ENCODE measurements around the gene ACTL6A.

DNA sequence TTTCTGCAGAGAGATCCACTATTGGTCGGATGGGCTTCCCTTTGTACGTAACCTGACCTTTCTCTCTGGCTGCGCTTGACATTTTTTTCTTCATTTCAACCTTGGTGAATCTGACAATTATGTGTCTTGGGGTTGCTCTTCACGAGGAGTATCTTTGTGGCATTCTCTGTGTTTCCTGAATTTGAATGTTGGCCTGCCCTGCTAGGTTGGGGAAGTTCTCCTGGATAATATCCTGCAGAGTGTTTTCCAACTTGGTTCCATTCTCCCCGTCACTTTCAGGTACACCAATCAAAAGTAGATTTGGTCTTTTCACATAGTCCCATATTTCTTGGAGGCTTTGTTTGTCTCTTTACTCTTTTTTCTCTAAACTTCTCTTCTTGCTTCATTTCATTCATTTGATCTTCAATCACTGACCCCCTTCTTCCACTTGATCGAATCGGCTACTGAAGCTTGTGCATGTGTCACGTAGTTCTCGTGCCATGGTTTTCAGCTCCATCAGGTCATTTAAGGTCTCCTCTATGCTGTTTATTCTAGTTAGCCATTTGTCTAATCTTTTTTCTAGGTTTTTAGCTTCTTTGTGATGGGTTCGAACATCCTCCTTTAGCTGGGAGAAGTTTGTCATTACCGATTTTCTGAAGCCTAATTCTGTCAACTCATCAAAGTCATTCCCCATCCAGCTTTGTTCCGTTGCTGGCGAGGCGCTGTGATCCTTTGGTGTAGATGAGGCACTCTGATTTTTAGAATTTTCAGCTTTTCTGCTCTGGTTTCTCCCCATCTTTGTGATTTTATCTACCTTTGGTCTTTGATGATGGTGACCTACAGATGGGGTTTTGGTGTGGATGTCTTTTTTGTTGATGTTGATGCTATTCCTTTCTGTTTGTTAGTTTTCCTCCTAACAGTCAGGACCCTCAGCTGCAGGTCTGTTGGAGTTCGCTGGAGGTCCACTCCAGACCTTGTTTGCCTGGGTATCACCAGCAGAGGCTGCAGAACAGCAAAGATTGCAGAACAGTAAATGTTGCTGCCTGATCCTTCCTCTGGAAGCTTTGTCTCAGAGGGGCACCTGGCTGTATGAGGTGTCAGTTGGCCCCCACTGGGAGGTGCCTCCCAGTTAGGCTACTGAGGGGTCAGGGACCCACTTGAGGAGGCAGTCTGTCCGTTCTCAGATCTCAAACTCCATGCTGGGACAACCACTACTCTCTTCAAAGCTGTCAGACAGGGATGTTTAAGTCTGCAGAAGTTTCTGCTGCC lies 46.1 kb downstream of the NCEH1 start:
- PRO-cap, result no peak
- RAMPAGE, long total RNA, 4 experiments, result no peak in any of the 4 experiments

DNA sequence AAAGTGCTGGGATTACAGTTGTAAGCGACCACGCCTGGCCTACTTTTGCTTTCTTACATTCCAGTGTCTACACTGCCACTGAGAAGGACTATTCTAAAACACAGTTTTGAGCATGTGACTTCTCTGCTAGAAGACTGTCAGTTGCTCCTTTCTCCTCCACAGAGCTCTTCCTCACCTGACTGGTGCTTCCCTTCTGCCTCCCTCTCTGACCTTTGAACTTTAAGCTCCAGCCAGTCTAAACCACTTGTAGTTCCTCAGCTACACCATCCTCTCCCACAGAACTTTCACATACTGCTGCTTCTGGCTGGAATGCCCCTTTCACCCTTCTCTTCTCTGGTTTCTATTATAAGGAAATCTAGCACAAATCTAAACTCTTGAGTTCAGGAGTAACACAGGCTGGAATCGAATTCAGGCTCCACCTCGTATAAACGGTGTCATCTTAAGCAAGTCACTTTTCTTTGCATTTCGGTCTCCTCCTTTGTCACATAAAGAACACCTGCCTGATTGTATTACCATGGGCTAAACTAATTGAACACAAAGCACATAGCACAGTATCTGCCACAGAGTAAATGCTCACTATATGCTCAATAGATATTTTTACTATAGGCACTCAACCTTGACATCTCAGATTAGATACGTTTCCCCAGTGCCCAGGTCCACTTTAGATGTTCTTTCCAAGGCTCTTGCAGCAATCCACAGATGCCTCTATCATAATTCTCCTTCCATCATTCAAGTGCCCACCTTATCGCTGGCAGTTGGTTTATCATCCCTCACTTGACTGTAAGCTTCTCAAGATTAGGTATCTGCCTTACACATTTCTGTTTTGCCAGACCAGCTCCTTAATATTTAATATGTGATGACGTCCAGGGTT lies 8.9 kb downstream of the NCEH1 start:
- PRO-cap, result no peak
- RAMPAGE, long total RNA, 4 experiments, result no peak in any of the 4 experiments

GRCh38 chr3:172796103-172796794 lies 45.7 kb downstream of the ECT2 start:
- PRO-cap, result no peak
- RAMPAGE, long total RNA, 4 experiments, result no peak in any of the 4 experiments

- PRO-cap, result no peak
- RAMPAGE, long total RNA, 4 experiments, result start-site peak on the plus strand in 1 of 4 experiments, at chr3:174858201-174858495 at its widest, 7 reads per replicate
These were observed 908 bp upstream of the NAALADL2 start for GRCh38 chr3:174858131-174858720.

GRCh38 chr3:174925592-174926370 lies 66.6 kb downstream of the NAALADL2 start:
- PRO-cap, result no peak
- RAMPAGE, long total RNA, 4 experiments, result no peak in any of the 4 experiments

DNA sequence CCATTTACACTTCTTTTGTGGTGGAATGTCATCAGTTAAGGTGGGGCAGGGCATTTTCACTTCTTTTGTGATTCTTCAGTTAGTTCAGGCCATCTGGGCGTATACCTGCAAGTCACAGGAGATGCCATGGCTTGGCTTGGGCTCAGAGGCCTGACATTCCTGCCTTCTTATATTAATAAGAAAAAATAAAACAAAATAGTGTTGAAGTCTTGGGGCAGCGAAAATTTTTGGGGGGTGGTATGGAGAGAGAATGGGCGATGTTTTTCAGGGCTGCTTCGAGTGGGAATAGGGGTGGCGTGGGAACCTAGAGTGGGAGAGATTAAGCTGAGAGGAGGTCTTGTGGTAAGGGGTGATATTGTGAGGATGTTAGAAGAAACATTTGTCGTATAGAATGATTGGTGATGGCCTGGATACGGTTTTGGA lies 875.4 kb downstream of the TBL1XR1 start:
- PRO-cap, result no peak
- RAMPAGE, long total RNA, 4 experiments, result no peak in any of the 4 experiments

GRCh38 chr3:176916708-176917306 lies 280.5 kb downstream of the TBL1XR1 start:
- PRO-cap, result no peak
- RAMPAGE, long total RNA, 4 experiments, result no peak in any of the 4 experiments

DNA sequence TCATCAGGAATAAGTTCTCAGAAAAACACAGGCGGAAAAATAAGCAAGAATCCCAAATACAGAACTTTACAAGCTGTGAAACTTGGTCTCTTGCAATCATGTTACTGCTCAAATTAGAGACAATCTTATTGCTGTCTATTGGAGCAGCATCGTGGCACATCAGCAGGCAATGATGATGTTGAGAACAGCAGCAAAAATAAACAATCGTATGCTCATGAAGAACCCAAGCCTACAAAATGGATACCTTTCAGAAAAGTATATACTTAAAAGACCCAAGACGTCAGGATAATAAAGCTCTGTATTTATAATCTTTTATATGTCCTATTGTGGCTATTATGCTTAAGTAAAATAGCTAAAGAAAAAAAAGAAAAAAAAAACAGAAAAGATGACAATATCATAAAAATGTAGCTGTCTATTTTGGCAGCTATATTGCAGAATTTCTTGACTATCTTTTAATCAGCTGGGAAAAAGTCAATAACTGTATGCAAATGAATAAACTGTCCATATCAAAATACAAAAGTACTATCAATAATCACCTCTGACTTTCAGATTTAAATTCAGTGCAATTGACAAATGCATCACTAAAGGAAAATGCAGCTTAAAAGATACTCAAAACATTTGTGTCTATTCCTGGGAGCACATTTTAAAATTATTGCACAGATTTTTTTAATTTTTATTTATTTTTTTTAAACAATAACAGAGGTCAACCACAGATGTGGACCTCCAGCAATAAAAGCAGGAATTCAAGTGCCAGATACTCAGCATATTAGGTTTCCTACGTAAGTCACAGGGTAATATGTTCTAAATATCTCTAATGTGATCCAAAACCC lies 174.4 kb downstream of the TBL1XR1 start:
- PRO-cap, result no peak
- RAMPAGE, long total RNA, 4 experiments, result no peak in any of the 4 experiments

DNA sequence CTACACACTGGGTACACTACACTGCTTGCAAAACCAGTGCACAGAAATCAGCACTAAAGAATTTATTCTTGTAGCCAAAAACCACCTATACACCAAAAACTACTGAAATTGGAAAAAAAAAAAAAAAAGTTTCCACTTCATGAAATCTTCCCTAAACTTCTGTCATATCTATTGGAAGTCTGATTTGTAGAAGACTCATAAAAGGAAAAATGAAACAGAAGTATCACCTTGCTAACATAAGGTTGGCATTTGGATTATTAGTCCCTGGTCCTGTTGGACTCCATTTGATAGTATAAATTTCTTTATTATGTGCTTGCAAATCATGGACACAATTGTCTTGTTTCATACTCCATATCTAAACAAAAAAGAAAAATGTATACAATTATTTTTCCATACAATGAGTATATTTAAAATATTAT lies 163.3 kb downstream of the TBL1XR1 start:
- PRO-cap, result no peak
- RAMPAGE, long total RNA, 4 experiments, result no peak in any of the 4 experiments

DNA sequence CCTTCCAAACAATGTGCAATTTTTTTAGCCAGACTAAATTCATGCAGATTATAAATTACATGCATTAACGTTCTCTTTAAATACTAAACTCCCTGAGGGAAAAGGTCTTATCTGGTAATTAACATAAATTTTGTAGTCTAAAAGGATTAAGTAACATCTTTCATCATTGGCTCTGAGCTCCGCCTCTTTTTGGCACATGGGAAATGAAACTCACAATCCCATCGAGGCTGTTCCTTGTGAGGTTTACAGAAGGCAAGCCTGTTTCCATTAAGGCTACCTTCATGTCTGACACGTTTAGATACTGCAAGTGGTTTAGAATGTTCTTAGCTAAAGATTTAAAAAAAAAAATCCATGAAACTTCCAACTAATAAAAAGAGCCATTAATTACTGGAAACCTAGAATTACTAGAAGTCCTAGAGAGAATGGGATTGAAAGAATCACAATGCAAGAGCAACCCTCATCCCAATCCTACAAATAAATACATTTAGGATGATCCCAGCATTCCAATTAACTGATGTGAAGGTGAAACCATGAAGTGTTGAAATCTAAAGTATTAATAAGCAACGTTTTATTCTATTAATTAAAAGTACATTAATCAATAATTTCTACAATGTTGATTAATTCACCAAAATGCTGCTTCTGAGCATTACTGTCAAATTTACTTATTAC lies 75.6 kb downstream of the TBL1XR1 start:
- PRO-cap, result no peak
- RAMPAGE, long total RNA, 4 experiments, result no peak in any of the 4 experiments

- PRO-cap, result no peak
- RAMPAGE, long total RNA, 4 experiments, result no peak in any of the 4 experiments
These were observed 81.8 kb upstream of the TBL1XR1 start for GRCh38 chr3:177279057-177279474.

DNA sequence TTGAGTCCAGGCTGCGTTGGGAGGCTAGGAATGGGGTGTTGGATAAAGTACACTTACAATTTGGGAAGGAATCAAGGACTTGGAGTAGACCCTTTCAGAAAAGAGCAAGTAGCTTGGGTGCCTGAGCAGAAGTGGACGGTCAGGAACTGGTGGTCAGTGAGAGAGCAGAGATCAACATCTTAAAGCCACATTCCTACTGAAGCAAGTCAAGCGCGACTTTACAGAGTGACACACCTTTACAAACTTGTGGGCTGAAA lies 82.1 kb upstream of the TBL1XR1 start:
- PRO-cap, result no peak
- RAMPAGE, long total RNA, 4 experiments, result no peak in any of the 4 experiments

GRCh38 chr3:177824814-177825092 lies 627.5 kb upstream of the TBL1XR1 start:
- PRO-cap, result bidirectional peak, plus-strand start at chr3:177824924, minus-strand start at chr3:177824975
- RAMPAGE, long total RNA, 4 experiments, result no peak in any of the 4 experiments

DNA sequence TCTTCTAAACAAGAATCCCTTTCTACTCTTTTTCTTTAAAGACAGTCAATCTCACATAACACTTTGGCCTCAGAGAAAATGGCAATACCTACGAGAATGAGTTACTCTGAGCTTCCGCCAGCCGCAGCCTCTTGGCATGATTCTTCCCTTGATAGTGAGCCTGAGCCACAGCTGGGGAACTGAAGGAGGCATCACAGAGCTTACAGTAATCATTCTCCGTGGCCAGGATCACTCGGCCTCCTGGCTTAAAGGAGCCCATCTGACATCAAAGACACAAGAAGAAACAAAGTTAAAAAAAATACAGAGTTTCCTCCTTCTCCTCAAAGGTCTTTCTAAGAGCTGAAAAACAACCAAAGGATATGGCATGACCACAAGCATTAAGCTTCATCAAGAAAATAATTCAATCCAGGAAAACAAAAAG lies 44.0 kb downstream of the ZMAT3 start:
- PRO-cap, result no peak
- RAMPAGE, long total RNA, 4 experiments, result no peak in any of the 4 experiments

DNA sequence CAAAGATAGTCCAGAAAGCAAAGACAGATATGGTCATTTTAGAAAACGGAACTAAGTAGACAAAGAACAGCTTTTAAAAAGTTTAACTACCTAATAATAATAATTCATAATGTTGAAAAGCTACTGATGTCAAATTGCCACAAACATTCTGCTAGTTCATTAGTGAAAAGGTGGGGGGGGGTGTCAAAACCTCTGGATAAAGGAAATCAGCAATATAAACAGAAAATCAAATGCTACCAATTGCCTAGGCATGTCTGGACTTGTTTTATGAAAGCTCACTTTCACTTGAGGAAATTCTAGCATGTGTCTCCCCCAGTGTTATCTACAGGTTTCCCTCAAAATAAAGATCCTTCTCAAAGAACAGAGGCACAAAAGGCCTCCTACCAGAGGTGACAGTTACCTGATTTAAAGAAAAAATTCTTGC lies 1.7 kb downstream of the ZMAT3 start:
- PRO-cap, result no peak
- RAMPAGE, long total RNA, 4 experiments, result no peak in any of the 4 experiments

GRCh38 chr3:179323575-179324177 lies 845 bp downstream of the ZNF639 start:
- PRO-cap, result no peak
- RAMPAGE, long total RNA, 4 experiments, result no peak in any of the 4 experiments

DNA sequence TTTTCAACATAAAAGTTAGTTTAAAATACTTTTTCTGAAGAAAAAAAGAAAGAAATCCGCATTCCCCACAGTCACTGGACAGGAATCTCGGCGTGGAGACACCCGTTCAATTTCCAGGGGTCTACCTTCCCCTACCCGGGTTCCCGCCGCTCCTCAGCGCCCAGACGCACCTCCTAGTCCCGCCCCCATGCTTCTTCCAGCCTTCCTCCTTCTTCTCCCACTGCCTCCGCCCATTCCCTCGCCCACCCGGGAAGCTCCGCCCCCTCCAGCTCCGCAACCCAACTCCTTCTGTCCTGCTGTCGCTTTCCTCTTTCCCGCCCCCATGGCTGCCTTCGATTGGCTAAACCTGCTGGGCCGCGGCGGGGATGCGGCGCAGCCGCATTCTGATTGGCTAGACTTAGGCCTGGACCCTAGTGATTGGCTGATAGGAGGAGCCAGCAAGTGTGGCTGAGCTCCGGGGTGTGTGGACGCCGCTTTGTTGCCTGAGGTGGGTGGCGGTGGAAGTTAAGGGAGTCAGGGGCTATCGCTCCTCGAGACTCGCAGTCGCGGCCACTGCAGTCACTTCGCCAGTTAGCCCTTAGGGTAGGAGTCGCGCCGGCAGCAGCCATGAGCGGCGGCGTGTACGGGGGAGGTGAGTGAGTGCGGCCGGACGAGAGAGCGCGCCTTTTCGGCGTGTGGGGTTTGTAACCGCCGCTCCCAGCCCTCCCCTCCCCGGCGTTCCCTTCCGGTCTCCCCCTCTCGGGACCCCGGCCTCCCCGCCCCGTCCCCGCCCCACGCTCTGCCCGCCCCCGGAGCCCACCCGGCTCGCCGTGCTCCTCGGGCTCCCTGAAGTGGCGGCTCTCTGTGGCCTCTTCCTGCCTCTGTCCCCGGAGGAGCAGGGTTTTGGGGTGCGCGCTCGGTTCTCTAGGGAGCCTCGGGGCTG lies at the start of gene ACTL6A:
TSS of gene ACTL6A (plus strand) at position 440 of the 922 bp plus-strand sequence.
- PRO-cap, result bidirectional peak, plus-strand start at position 440 of the sequence, minus-strand start at position 189 of the sequence; unidirectional peak, plus-strand start at position 569 of the sequence; unidirectional peak, minus-strand start at position 676 of the sequence; unidirectional peak, minus-strand start at position 705 of the sequence
- RAMPAGE, long total RNA, 4 experiments, result start-site peak on the plus strand in 4 of 4 experiments, centred at positions 469 to 477 of the sequence, 121 to 415 reads per replicate

DNA sequence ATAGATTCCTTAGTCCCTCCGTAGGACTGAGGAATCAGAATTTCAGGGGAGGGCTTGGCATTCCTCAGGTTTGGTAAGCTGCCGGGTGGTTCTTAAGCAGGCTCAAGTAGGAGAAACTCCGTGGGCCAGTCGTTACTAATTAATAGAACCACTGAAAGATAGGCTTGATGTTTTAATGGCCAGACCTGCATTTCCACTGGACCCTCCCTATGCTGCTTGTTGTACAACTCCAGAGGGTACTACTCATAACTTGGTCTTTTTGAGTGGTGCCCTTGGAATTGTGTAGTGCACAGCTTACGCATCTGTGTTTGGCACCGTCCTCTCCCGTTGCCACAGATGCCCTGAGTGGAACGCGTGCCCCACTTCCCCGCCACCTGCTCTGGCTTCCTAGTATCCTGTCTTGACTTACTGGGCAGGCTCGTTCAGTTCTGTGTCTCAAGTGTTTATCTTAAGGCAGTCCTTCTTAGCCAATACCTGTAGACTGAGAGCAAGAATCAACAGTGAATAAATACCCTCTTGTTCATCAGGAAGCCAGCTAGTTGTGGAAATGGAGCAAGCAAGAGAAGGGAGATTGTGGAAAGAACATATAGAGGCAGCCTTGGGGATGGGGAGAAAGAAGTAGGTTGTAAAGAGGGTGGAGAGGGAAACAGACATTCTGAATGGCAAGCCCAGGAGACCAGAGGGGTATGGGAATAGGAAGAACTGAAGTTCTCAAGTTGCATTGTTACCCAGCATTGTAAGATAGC lies 78.8 kb downstream of the USP13 start:
- PRO-cap, result no peak
- RAMPAGE, long total RNA, 4 experiments, result no peak in any of the 4 experiments

GRCh38 chr3:179779482-179780116 lies 126.8 kb downstream of the USP13 start:
- PRO-cap, result no peak
- RAMPAGE, long total RNA, 4 experiments, result no peak in any of the 4 experiments

- PRO-cap, result no peak
- RAMPAGE, long total RNA, 4 experiments, result start-site peak on the minus strand in 1 of 4 experiments, at chr3:179974220-179974260 at its widest, 22 reads per replicate
These were observed 62.7 kb downstream of the PEX5L start for GRCh38 chr3:179973945-179974538.

Measured in gastroesophageal sphincter (tissue), 4 donors.